Right atrium auricular region (tissue), 2 donors: ENCODE measurements around a stretch of chr17.

DNA sequence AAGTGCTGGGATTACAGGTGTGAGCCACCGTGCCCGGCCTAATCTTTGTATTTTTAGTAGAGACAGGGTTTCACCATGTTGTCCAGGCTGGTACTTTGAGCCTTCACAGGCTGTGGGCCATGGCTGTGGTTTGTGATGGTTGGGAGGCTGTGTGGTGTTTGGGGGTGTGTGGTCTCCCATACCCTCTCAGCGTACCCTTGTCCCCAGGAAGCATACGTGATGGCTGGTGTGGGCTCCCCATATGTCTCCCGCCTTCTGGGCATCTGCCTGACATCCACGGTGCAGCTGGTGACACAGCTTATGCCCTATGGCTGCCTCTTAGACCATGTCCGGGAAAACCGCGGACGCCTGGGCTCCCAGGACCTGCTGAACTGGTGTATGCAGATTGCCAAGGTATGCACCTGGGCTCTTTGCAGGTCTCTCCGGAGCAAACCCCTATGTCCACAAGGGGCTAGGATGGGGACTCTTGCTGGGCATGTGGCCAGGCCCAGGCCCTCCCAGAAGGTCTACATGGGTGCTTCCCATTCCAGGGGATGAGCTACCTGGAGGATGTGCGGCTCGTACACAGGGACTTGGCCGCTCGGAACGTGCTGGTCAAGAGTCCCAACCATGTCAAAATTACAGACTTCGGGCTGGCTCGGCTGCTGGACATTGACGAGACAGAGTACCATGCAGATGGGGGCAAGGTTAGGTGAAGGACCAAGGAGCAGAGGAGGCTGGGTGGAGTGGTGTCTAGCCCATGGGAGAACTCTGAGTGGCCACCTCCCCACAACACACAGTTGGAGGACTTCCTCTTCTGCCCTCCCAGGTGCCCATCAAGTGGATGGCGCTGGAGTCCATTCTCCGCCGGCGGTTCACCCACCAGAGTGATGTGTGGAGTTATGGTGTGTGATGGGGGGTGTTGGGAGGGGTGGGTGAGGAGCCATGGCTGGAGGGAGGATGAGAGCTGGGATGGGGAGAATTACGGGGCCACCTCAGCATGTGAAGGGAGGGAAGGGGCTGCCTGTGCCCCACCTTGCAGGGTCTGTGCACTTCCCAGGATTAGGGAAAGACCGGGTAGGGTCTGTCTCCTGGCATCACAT lies 5.5 kb downstream of the MIEN1 start:
- PRO-cap, result no peak
- RAMPAGE, long total RNA, 2 experiments, result no peak in any of the 2 experiments

GRCh38 chr17:39735742-39736793 lies 1.7 kb upstream of the GRB7 start:
- PRO-cap, result no peak
- RAMPAGE, long total RNA, 2 experiments, result no peak in any of the 2 experiments

- PRO-cap, result no peak
- RAMPAGE, long total RNA, 2 experiments, result no peak in any of the 2 experiments
These were observed 15.4 kb downstream of the GRB7 start for GRCh38 chr17:39753110-39753482.

DNA sequence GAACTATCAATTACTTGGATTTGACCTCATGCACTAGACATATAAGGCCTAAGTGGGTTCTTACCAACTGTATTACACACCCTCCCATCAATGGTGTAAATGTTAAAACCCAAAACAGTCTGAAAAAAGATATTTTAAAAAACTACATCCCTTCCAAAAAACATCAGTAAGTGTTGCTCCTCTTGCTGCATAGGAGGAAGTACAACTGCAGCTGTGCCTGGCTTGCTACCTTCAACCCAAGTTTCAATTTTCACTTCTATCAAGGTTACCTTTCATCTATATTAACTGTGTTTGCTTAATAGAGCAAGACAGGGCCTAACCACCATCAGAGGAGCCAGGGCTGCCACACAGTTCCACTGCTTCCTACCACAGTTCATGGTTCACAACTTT lies 56.5 kb downstream of the GRB7 start:
- PRO-cap, result no peak
- RAMPAGE, long total RNA, 2 experiments, result no peak in any of the 2 experiments

- PRO-cap, result no peak
- RAMPAGE, long total RNA, 2 experiments, result no peak in any of the 2 experiments
These were observed 2.2 kb downstream of the ORMDL3 start for GRCh38 chr17:39924776-39925936.

GRCh38 chr17:39981283-39981463 lies 566 bp downstream of the PSMD3 start:
- PRO-cap, result no peak
- RAMPAGE, long total RNA, 2 experiments, result no peak in any of the 2 experiments

GRCh38 chr17:40065765-40066231 lies 3.0 kb downstream of the THRA start:
- PRO-cap, result no peak
- RAMPAGE, long total RNA, 2 experiments, result no peak in any of the 2 experiments

- PRO-cap, result bidirectional peak, plus-strand start at chr17:40092806, minus-strand start at chr17:40092685
- RAMPAGE, long total RNA, 2 experiments, result no peak in any of the 2 experiments
These were observed 7.9 kb downstream of the NR1D1 start for GRCh38 chr17:40092352-40092979.

DNA sequence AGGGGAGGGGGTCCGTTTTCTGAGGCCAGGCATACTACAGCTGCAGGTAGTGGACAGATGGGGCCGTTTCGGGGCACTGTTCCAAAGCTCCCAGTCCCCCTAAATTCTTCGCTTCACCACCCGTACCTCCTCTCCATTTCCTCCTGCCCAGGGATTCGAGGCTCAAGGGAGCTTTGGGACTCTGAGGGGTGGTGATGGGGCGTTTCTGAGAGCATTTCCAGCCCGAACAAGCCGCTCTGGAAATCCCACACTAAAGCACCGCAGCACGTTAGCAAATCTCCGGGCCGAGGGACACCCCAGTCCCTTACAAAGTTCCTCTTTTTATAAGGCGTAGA lies 747 bp downstream of the NR1D1 start:
- PRO-cap, result no peak
- RAMPAGE, long total RNA, 2 experiments, result no peak in any of the 2 experiments

GRCh38 chr17:40149009-40149704 lies 8.8 kb downstream of the CASC3 start:
- PRO-cap, result no peak
- RAMPAGE, long total RNA, 2 experiments, result no peak in any of the 2 experiments

- PRO-cap, result no peak
- RAMPAGE, long total RNA, 2 experiments, result no peak in any of the 2 experiments
These were observed 1.1 kb downstream of the RAPGEFL1 start for GRCh38 chr17:40178430-40178698.

- PRO-cap, result no peak
- RAMPAGE, long total RNA, 2 experiments, result no peak in any of the 2 experiments
These were observed 5.6 kb downstream of the WIPF2 start for GRCh38 chr17:40224458-40225316.

DNA sequence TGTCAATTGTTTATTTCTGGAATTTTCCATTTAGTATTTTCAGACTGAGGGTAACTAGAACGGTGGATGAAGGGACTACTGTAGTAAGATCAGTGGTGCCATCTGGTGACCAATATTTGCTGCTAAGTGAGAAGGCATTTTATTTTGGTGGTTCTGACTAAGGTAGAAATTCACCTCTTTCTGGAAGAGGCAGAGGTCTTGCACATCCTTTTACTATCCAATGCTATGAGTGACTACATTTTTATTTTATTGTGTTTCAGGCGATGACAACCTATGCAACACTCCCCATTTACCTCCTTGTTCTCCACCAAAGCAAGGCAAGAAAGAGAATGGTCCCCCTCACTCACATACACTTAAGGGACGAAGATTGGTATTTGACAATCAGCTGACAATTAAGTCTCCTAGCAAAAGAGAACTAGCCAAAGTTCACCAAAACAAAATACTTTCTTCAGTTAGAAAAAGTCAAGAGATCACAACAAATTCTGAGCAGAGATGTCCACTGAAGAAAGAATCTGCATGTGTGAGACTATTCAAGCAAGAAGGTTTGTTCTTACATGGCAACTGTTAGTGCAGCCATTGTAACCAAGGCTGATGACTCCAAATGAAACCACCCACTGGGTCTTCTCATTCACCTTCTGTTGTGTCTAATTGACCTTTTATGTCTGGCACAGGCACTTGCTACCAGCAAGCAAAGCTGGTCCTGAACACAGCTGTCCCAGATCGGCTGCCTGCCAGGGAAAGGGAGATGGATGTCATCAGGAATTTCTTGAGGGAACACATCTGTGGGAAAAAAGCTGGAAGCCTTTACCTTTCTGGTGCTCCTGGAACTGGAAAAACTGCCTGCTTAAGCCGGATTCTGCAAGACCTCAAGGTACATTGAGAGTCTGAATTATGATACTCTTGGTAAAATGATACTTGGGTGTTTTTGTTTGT lies 3.4 kb downstream of the CDC6 start:
- PRO-cap, result no peak
- RAMPAGE, long total RNA, 2 experiments, result no peak in any of the 2 experiments

- PRO-cap, result bidirectional peak, plus-strand start at chr17:40311339, minus-strand start at chr17:40311124
- RAMPAGE, long total RNA, 2 experiments, result no peak in any of the 2 experiments
These were observed 2.1 kb downstream of the RARA start for GRCh38 chr17:40311049-40311554.

DNA sequence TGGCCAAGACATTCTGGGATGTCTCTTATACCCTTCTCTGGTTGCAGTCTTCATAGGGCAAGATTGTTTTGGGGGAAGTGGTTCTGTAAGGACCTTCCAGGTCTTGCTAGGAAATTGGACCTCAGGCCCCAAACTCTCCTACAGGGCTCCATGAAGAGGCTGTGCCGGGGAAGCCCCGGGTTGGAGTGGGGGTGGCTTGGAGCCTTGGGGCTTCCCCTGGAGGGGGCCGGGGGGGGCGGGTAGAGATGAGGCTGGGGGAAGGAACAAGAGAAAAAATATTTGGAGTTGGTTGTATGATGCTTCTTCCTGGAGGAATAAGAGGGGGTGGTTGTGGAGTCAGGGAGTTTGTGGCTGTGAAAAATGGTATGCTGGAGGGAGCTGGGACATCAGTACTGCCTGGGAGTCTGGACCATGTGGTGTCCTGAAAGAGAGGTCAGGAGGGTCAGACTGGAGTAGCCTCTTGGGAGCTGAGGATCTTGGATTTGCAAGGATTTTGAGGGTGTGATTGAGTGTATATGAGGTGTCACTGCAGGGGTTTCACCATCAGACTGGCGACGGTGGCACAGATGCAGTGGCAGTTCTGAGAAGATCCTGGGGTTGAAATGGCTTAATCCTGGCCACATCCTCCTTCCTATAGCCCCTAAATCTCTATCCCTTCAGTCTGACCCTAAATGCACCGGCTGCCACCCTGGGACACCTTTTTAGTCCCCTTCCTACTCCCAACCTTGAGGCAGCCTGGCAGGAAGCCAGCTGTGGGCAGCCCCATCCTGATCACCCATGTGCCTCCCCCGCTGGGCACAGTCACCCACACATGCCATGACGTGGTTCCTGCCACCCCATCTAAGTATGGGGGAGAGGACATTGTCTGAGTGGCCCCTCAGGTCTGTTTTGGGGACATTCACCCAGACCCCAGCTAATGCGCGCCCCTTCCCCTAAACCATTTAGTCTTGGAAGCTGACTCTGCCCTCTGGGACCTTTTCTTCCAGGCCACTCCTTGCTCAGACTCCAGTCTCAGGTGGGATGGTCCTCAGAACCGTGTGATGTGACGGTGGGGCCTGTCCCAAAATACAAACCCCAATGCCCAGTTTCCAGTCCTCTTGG lies 11.0 kb downstream of the RARA start:
- PRO-cap, result no peak
- RAMPAGE, long total RNA, 2 experiments, result no peak in any of the 2 experiments

DNA sequence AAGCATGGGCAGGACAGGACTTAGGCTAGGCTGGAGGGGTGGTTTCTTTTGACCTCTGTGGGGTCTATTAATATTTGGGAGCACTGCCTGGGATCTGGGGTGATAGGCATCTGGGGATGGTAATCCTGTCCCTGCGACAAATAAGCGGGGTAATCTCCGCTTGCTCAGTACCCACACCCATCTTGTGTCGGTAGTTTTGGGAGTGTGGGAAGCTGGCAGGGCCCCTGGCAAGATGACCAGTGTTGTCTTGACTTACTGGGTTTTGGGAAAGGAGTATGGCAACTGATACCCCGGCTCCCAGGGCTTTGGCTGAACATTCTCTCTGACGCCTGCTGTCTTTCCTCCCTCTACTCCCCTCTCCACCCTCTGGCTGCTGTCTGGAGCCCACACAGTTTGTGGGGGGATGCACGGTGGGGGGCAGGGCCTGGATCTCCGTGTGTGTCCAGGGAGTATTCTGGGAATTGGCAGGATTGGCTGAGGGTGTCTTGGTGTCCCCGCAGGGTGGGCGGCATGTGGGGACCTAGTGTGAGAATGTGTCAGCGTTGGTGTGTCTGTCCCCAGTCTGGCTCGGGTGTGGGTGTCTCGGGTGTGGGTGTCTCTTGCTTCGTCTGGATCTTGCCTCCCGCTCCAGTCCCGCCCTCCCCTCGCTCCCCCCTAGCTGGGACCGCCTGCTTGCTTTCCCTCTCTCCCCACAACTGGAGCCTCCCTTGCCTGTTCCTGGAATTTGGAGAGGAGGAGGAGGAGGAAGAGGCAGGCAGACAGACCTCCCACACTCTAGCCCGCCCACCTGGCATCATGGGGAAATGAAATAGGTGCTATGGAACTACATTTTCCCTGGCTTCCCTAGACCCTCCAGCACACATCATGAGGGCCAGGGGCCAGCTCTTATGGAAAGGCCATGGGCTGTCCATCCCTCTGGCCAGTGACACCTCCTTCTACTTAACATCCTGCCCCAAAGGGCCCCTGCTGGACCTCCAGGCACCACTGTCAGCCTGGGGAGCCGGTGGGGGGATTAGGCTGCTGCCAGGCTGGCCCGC lies 12.0 kb downstream of the RARA start:
- PRO-cap, result unidirectional peak, minus-strand start at position 311 of the sequence; bidirectional peak, plus-strand start at position 722 of the sequence, minus-strand start at position 697 of the sequence
- RAMPAGE, long total RNA, 2 experiments, result no peak in any of the 2 experiments

GRCh38 chr17:40322150-40322829 lies 13.3 kb downstream of the RARA start:
- PRO-cap, result unidirectional peak, plus-strand start at chr17:40322201; unidirectional peak, plus-strand start at chr17:40322216; unidirectional peak, plus-strand start at chr17:40322235; bidirectional peak, plus-strand start at chr17:40323025, minus-strand start at chr17:40322718
- RAMPAGE, long total RNA, 2 experiments, result no peak in any of the 2 experiments

DNA sequence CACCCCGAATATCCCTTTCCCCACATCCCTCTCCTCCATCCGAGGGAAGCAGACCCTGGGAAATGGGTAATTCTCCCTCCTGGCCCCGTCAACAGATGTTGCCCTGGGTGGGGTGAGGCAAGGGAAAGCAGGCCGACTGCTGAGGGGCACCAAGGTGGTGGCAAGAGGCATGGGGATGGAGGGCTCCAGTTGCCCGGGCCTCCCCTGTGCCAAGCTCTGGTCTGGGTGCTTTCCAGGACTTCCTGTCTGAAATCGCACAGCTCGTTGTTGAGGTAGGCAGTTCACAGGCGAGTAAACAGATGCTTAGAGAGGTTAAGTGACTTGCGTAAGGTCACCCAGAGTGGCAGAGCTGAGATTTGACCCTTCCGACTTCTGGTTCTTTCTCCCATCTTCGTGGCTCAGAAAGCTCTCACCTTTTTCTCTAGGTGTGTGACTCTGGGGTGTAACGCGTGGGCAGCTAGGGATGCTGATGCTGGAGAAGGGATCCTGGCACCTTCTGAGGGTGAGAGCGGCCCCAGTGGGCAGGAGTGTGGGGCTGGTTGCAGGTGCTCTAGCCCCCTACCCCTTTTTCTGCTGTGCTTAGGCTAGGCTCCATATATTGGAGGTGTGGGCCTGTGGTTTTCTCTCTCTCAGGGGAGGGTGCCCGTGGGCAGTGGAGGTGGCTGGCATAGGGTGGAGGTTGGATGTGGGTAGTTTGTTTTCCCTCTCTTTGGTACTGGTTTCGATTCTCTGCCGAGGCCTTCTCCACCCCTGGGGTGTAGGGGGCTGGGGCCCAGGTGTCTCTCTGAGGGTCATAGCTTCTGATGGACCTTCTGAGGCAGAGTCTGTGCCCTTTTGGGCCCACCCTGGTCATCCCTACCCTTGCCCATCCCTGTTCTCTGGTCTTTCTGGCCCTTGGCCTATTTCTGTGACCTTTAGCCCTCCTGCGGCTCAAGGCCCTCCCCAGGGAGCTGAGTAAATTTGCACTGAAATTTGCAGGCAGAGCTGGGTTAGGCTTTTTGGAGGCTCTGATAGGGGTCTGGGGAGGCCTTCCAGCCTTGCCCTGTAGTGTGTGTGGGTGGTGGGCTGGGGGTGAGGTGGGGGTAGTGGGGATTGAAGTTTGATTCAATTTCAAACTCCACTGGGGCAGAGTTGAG lies 17.4 kb downstream of the RARA start:
- PRO-cap, result no peak
- RAMPAGE, long total RNA, 2 experiments, result no peak in any of the 2 experiments

DNA sequence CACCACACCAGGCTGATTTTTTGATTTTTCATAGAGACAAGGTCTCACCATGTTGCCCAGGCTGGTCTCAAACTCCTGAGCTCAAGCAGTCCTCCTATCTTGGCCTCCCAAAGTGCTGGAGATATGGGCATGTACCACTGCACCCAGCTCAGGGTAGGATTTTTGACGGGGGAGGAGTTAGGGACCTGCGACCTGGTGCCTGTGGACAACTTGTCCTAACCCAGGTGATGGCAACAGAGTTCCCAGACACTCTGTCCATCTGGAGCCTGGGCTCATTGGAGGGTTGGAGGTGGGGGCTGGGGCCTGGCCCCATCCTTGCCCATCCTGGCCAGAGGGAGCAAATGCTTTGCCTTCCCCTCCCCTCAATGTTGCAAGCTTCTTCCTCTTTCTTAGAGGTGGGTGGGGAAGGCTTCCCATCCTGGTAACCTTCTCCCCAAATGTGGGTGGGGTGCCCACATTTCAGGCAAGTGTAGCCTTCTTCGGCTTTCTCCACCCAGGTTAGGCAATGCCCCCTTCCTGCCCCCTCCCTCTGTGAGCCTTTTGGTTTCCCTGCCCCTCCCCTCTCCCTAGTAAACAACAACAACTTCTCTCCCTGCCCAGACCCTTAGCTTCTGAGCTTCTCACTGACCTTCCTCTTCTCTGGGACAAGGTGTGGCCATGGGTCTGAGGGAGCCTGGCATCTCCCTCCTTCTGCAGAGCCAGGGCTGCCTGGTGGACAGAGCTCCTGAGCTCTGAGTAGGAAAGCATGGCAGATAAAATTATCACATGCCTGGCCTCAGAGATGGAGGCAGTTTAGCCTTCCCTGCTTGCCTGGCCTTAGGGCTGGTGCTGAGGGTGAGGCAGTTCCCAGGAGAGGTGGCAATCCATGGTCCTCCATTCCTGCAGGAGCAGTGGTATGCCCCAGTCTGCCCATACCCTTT lies 25.1 kb downstream of the RARA start:
- PRO-cap, result no peak
- RAMPAGE, long total RNA, 2 experiments, result no peak in any of the 2 experiments

DNA sequence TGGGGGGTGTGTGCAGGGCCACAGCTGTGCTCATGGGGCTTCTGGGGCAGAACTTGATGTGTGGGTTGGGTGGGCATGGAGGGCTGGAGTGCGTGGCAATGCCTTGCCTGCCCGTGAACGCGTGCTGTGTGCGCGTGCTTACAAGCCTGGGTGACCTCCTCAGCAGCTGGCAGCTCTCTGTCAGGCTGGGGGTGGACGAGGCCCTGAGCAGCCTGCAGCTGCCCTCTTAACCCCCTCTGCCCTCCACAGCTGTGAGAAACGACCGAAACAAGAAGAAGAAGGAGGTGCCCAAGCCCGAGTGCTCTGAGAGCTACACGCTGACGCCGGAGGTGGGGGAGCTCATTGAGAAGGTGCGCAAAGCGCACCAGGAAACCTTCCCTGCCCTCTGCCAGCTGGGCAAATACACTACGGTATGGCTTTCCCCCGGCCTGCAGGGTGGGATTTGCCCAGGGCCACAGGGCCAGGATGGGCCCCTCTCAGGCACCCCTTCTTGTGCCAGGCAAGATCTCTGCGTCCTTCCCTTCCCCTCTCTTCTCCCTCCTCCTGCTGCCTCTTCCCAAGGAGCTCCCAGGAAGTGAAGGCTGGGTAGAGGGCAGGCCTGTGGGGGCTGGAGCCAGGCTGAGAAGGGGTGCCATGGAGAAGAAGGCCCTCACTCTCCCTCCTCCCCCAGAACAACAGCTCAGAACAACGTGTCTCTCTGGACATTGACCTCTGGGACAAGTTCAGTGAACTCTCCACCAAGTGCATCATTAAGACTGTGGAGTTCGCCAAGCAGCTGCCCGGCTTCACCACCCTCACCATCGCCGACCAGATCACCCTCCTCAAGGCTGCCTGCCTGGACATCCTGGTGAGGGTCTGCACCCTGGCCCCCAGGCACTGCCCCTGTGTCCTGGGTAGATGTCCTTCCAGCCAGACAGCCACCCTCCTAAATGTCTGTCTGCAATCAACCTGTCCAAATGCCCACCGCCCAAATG lies 12.6 kb downstream of the GJD3 start:
- PRO-cap, result unidirectional peak, plus-strand start at position 746 of the sequence
- RAMPAGE, long total RNA, 2 experiments, result no peak in any of the 2 experiments